Myometrial cell (primary cell): ENCODE measurements around a stretch of chr4.

DNA sequence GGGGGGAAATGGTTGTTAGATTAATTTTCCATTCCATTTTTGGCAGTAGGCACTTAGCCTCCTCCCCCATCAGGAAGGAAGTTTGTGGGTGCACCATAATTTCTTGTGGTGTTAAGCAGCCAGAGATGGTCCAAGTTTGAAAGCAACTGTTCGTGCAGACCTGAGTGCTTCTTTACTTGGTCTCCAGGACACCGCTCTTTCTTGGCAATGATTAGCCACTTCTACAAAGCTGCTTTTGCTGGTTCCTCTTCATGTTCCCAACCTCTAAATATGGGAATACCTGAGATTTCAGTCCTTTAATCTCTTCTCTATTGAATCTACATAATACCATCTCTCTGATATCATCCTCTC is 92.6 kb upstream of the RPL34 start:
- RAMPAGE, long total RNA, result no peak

GRCh38 chr4:108619265-108619774 is 1.1 kb upstream of the RPL34 start:
- RAMPAGE, long total RNA, result no peak

GRCh38 chr4:108622899-108623352 is 2.5 kb downstream of the RPL34 start:
- RAMPAGE, long total RNA, result no peak

GRCh38 chr4:110085102-110085658 is 113.2 kb downstream of the ELOVL6 start:
- RAMPAGE, long total RNA, result no peak

GRCh38 chr4:110165230-110165856 is 33.1 kb downstream of the ELOVL6 start:
- RAMPAGE, long total RNA, result no peak

GRCh38 chr4:110196587-110196984 is 1.8 kb downstream of the ELOVL6 start:
- RAMPAGE, long total RNA, result no peak

- RAMPAGE, long total RNA, result no peak
Observed at GRCh38 chr4:110198163-110198278, 394 bp downstream of the ELOVL6 start.

- RAMPAGE, long total RNA, result no peak
Observed at GRCh38 chr4:110633379-110634522, 10.9 kb upstream of the PITX2 start.

- RAMPAGE, long total RNA, result no peak
Observed at GRCh38 chr4:111336659-111337029, 713.8 kb upstream of the PITX2 start.

GRCh38 chr4:112111982-112112674 is 33.1 kb upstream of the FAM241A start:
- RAMPAGE, long total RNA, result no peak

DNA sequence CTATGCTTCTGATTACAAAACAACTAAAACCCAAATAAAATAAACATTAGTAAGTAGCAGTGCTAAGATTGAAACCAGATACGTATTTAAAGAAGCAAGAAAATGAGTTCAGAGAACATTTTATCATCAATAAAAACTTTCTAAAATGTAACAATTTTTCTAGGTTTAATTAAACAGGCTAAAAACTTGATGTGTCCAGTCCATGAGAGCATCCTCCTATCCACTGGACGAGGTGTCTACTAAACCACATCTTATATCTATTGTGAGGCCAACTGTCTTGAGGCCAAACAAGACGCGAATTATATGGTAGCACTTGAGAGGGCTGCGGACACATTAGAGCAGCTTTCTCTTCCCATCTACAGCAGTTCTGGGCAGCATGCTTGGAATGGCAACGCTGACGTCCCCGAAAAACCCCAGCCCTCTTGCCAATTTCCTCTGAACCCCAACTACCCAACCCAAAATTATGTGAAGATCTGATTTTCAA is 846 bp upstream of the AP1AR start:
- RAMPAGE, long total RNA, result no peak

- RAMPAGE, long total RNA, result no peak
Observed at GRCh38 chr4:112287563-112288044, 1.9 kb upstream of the TIFA start.

DNA sequence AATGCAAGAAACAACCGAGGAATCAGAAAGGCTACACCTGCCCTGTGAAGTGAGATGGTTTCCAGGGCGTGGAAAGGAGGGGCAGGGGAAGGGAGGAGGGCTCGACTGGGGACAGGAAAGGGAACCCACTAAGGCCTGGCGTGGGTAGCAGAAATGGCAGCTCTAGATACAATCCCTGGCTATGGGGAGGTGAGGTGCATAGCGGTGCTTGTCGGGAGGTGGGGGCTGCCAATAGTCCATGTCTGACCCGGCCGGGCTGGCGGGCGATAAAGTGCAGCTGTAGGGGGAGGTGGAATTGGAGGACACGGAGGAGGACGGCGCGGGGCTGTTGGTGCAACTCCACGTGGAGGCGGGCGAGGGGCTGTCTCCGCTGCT is 1.5 kb downstream of the NEUROG2 start:
- RAMPAGE, long total RNA, result no peak

- RAMPAGE, long total RNA, result no peak
Observed at GRCh38 chr4:112704722-112705911, 68.2 kb downstream of the LARP7 start.

GRCh38 chr4:113068950-113069924 is 19.8 kb downstream of the ANK2 start:
- RAMPAGE, long total RNA, result no peak

- RAMPAGE, long total RNA, result no peak
Observed at GRCh38 chr4:113293656-113294163, 244.3 kb downstream of the ANK2 start.

- RAMPAGE, long total RNA, result no peak
Observed at GRCh38 chr4:113404737-113405395, 355.4 kb downstream of the ANK2 start.

GRCh38 chr4:113453226-113453664 is 308.3 kb downstream of the CAMK2D start:
- RAMPAGE, long total RNA, result no peak

GRCh38 chr4:113470016-113470598 is 291.4 kb downstream of the CAMK2D start:
- RAMPAGE, long total RNA, result no peak

- RAMPAGE, long total RNA, result no peak
Observed at GRCh38 chr4:113494292-113494820, 267.2 kb downstream of the CAMK2D start.